SJSA1 (cell line): ENCODE measurements around a stretch of chr7.

DNA sequence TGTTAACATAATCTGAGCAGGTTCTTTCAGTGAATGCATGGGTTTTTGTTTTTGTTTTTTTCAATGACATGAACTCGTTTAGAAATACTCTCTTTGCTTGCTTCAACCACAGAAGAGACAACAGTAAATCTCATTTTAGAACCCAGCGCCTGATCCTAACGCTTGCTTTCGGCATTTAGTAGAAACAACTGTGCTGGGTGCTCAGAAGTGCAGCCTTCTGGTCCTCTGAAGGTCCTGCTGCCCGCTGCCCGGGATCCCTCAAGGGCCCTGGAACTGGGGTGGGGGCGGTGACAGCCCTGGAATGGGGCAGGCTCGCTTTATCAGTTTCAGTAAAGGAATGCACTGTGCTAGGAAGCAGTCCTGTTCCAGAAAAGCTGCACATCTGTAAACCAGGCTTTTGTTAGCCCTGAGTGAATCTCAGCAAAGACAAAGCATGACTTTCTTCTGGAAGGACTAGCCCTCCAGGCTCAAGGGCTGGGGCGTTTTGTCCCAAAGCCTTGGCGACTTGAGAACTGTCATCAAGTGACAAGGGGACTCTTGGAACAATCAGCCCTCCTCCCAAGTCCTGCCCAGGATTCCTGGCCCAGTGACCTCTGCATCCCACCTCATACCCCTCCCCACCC is 254.6 kb downstream of the TNS3 start:
- RAMPAGE, long total RNA: no peak

GRCh38 chr7:47329349-47330055 is 252.4 kb downstream of the TNS3 start:
- RAMPAGE, long total RNA: no peak

DNA sequence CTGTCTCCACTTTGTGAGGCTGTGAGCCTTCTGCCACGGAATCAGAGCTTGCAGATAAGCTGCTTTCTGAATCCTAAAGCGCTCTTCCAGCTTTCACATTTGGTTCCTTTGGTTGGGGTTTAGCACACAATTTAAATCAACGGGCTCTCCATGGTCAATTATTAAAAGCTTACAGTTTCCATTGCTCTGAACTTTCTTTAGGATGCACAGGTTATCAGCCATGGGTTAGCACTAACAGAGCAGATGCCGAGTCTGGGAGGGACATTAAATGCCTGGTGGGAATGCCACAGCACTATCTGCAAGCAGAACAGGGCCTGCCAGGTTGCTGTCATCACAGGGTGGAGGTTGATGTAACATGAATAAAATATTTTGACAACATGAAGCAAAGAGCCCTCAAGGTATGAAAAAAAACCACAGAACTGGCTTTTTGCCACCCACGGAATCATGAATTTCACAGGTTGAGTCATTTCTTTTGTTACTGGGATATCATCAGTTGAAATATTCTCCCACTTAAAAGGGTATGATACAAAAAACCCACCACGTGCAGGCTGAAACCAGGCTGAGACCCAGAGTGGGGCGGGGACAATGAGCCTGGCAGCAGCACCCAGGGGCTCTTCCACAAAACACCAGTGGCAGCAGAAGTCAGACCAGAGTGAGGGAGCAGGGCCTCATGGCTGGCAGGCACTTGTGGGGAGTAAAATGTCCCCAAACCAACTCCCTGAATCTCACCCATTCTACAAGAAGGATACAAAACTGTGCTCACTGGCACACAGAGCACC is 220.2 kb downstream of the TNS3 start:
- RAMPAGE, long total RNA: no peak

DNA sequence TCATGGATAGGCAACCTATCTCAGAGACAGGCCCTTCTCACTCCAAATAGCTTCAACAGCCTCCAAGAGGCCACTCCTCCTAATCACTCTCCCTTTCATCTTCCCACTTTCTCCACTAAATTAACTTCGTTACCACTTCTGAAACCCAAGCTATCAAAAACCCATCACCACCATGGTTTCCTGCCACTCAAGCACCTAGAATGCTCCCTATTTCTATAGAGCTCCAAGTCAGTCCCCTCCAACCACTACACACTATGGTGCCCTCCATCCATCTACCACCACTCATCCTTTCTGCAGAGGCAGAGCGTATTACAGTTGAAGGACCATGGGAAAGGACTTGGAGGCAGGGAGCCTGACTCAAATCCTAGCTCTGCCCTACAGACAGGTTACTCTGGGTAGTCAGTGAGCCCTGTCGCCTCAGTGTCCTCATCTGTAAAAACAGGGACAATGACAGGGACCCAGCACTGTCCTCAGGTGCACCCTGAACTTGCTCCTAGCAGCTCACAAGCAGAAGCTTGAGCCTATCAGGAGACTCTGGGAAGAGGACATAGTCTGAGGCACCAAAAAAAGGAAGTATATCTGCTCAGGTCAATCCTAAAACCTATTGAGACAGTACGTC is 124.4 kb downstream of the TNS3 start:
- RAMPAGE, long total RNA: no peak

DNA sequence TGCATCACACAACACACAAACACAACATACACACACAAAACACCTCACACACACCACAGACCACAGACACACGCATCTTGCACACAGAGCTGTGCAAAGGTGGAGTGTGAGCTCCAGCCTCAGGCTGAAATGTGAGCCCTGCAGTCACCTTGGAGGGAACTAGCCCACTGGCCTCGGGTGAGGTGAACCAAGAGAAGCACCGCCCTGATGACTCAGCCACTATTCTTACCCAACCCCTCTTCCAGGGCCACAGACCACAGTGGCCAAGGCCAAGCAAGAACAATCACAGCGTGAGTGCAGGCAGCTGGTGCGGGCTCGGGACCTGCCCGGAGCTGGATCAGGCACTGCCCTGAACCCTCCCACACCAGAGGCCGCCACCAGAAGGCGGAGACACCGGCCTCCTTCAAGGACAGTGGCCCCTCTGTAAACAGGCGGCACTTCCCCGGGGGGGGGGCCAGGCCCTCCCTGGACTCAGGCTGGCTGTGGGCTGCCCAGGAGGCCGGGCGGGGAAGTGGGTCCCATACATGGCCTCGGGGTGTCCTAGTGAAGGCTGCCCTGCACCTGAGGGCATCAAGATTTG is 106.7 kb downstream of the TNS3 start:
- RAMPAGE, long total RNA: no peak

- RAMPAGE, long total RNA: no peak
These were observed 104.5 kb downstream of the TNS3 start for GRCh38 chr7:47477308-47477888.

DNA sequence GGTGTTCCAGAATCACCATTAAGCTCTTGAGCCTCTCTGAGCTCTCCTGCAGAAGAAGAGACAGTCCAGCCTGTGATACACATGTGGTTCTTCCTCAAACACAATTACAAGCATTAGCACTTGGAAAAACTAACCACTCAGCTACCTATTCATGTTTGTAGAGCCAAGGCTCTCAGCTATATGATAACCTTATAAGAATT is 52.4 kb downstream of the TNS3 start:
- RAMPAGE, long total RNA: no peak

- RAMPAGE, long total RNA: no peak
These were observed 4.9 kb downstream of the TNS3 start for GRCh38 chr7:47576543-47577875.

GRCh38 chr7:47579383-47579755 is 2.5 kb downstream of the TNS3 start:
- RAMPAGE, long total RNA: no peak

DNA sequence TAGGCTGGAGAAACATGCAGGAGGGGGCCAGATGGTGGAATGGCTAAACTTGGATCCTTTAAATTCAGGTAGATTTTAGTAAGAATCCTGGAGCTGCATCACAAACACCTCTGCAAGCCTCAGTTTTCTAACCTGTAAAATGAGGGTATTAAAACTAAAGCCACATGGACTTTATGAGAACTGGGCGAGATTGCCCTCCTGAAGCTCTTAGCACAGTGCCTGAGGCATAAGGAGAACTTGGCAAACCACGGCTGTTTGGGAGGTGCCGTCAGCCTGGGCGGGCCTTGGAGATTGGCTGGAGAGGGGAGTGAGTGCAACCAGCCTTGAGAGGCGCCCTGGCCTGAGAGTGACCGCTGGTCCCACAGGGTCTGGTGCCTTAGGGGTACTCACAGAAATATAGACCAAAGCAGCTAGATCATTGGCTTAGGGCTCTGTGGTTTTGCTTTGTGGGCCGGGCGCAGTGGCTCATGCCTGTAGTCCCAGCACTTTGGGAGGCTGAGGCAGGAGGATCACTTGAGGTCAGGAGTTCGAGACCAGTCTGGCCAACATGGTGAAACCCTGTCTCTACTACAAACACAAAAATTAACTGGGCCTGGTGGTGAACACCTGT is 5.5 kb upstream of the TNS3 start:
- RAMPAGE, long total RNA: no peak

DNA sequence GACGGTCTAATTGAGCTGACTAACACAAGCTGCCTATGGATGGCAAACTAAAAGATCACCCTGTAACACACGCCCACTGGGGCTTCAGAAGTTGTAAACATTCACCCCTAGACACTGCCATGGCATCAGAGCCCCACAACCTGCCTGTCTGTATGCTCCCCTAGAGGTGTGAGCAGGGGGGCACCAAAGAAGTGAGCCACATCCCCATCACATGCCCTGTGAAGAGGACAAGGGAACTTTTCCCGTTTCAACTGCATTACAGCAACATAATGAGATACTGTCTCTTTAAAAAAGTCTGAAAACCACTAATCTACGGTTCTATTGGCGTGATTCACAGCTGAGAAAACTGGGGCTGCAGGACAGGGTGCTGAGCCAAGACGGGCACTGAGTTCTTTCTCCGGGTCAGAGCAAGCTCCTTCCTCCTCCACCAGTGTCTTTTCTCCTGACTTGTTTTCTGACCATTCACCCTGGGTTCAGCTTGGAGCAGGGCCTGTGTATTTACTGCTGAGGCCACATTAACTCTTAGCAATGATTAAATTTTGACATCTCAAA is 18.8 kb upstream of the TNS3 start:
- RAMPAGE, long total RNA: no peak

DNA sequence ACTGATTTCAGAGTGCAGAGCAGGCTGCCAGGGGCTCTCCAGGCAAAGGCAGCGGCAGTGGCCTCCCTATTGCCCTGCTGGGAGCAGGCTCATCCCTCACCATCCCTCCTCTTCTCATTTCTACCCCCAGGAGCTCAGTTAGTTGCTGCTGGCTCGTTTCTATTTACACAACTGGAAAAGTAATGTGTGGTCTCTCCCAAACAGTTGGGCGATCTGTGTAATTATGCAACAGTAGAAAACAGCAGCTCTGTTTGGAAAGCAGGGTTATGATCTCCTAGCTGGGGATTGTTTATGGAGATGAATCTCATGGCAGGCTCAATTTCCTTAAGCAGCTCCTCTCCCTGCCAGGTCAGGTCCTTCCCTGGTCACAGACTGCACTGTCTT is 28.7 kb upstream of the TNS3 start:
- RAMPAGE, long total RNA: no peak

DNA sequence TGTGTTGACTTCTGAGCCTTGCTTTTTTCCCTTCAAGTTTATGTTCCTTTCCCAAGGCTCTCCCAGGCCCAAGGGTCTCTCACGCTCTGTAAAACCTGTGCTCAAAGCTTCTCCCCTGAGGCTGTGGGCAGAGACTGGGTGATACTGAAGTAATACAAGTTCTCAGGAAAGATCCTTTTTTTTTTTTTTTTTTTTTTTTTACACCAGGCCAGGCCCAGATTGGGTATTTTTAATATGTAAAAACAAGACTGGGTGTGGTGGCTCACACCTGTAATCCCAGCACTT is 88.2 kb upstream of the TNS3 start:
- RAMPAGE, long total RNA: no peak

GRCh38 chr7:49774972-49775628 is 1.7 kb downstream of the VWC2 start:
- RAMPAGE, long total RNA: no peak

GRCh38 chr7:50330599-50331390 is 26.3 kb downstream of the IKZF1 start:
- RAMPAGE, long total RNA: no peak

DNA sequence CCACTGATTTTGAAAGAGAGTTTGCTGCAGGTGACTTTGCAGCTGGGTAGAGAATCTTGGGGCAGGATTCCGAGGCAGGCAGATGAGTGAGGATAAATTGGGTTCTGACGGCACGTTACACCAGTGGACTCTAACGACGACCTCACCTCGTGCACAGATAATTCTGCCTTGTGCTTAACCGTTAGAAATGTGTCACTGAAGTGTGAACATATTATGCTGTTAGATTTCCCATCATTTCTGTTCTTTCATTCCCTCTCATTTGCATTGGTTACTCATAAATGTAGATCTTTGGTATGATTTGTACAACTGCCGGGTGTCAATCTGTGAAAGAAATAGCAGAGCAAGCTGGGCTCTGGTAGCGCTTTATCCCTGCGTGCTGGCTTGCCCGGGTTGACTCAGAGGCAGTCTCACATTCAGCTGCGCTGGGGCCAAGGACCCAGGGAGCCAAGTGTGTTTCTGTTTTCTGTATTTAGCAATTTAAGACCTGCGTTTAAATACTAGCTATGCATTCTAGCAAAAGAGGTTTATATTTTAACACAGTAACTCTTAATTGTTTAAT is 46.0 kb downstream of the IKZF1 start:
- RAMPAGE, long total RNA: no peak

DNA sequence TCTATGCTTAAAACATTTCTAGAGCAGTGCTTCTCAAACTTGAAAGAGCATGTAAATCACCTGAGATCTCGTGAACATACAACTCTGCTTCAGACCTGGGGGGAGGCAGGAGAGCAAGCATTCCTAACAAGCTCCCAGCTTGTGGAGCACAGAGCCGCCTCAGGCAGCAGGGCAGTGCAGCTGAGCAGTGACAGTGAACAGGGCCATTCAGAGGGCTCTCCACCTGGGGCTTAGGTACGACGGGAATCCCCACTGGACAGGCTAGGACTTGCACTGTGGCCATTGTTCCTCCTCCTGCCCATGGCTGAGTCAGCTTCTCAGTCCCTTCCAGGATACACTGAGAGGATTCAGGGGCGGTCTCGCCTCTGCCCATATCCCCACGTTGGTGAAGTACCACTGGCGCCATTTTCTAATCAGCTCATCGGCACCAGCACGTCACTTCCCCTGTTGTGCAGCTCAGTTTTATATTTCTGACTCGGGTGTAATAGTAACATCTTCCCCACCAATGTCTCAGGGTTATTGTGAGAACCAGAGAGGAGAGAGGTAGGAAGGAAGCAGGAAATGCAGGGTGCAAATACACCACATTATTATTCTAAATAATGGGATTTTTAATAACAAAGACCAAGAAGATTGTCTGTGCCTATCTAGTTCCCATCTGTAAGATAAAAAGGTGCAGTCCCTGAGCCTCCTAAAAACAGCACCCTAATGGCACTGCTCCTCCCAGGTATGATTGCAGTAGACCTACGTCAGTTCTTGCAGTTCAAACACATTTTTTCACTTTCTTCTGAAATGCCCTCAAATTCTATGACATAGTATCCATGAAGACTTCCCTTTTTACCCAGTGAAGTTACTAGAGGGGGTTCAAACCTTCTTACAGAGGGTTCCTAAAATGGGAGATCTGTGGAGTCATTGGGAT is 70.9 kb downstream of the FIGNL1 start:
- RAMPAGE, long total RNA: no peak

- RAMPAGE, long total RNA: no peak
These were observed 44.5 kb downstream of the FIGNL1 start for GRCh38 chr7:50405292-50406312.

DNA sequence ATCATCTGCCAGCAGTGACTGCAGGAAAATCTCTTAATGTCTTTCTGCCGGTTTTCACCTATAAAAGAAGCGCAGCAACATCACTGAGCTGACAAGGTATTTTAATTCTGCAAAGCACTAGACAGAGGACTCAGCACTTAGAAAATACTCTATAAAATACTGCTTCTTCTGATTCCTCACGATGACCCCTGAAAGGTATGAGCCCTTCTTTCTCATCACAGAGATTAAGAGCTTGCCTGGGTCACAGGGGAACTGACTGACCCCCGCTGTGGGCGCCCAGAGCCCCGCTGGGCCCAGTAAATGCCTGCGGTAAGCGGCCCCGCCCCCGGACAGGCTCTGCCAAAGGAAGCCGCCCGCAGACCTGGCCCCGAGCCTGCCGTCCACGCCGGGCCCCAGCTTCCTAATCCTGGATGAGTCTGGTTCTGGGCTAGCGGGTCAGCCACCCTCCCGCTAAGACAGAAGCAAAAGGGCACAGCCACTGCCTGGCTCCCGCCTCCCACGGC is 433 bp downstream of the FIGNL1 start:
- RAMPAGE, long total RNA: no peak

- RAMPAGE, long total RNA: no peak
These were observed 6.3 kb upstream of the FIGNL1 start for GRCh38 chr7:50456415-50456791.